Pulmonary lymph node (tissue), 1 donor: ENCODE results near the genes KCNK4, CCDC88B, MEN1 and CDC42BPG.

GRCh38 chr11:64239705-64240135 lies 1.2 kb upstream of the ENSG00000286264 start:
- PRO-cap = no peak

DNA sequence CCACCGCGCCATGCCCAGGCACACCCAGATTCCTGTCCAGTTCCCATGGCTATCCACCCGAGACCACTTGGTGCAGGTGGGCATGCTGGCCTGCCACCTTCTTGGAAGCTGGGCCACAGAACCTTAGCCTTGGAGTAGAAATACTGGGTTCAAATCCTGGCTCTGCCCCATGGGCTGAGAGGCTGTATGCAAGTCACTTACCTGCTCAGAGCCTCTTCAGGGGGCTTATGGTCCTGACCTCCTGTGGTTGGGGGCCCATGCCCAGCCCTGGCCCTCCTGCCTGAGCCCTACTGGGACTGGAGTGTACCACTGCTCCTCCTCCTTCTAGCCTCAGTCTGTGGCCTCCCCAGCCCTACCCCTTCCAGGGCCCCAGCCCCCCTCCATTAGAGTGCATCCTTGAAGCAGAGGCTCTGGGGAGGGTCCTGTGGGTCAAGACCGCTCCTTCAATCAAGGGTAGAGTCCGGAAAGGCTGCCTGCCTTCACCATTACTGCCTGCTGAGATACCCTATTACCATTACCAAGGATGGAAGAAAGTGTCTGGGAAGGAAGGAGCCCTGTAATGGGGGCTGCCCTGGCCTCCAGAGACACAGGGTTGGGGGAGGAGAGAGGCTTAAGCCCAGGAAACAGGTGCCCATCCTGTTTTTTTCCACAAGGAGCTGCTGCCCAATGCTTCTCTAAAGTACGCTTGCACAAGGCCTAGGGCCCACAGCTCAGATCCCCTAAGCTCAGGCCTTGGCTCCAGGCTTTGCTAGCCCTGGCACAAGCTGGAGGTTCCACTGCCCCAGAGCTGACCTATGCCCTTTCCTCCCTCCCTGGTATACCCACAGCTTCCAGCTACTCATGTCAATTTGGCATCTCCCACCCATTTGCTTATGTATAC lies 1.9 kb upstream of the PLCB3 start:
- PRO-cap = no peak

DNA sequence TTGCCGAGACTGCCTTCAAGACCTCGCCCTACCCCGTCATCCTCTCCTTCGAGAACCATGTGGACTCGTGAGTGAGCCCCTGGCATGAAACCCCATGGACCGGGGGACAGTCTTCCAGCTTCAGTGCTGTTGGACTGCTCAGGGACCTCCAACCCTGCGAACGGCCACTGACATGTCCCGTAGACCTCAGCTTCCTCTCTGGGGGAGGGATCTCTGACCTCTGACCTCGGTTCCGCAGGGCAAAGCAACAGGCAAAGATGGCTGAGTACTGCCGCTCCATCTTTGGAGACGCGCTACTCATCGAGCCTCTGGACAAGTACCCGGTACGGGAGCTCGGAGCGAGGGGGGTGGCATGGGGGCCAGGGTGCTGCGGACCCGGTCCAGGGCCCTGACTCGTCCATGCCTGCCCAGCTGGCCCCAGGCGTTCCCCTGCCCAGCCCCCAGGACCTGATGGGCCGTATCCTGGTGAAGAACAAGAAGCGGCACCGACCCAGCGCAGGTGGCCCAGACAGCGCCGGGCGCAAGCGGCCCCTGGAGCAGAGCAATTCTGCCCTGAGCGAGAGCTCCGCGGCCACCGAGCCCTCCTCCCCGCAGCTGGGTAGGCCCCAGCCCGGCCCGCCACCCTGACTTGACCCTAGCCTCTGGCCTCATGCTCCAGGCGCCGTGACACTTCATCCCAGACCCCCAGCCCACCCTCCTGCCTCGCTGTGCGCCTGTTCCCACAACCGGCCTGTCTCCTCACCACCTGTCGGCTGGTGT lies 7.5 kb downstream of the PLCB3 start:
- PRO-cap = no peak

DNA sequence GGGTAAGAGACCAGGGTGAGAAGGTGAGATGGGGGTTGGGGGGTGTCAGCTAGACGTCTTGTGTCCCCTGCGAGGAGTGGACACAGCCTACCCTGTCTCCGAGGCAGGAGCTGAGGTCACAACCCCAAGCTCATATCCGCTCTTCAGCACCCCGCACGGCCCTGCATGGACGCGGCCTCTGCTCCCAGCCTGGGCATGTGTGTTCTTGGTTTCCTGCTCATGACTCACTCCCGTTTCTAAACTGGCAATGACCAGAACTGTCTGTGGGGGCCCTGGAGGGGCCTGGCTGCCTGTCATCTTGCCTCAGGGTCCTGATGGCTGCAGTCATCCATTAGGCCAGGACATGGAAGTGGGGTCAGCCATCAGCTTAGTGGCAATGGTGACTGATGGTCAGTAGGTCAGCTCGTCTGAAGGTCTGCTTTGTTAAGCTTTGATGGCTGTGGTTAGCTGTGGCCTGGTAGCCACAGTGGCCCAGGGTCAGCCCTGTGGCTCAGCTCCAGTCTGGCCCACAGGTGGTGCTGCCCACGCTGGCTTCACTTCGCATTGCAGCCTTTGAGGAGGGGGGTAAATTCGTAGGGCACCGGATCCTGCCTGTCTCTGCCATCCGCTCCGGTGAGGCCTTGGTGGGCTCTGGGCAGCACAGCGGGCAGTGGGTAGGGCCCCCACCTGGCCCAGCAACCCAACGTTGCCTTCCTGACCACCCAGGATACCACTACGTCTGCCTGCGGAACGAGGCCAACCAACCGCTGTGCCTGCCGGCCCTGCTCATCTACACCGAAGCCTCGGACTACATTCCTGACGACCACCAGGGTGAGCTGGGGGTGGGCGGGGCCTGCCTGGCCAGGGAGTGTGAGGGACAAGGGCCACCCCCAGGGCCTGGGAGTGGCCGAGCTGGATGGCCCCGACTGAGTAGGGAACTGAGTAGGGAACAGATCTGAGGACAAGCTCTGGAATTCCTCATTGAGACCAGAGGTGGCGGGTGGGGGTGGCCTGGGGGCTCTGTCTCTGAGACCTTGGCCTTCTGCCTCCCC lies 12.0 kb downstream of the PLCB3 start:
- PRO-cap = no peak

DNA sequence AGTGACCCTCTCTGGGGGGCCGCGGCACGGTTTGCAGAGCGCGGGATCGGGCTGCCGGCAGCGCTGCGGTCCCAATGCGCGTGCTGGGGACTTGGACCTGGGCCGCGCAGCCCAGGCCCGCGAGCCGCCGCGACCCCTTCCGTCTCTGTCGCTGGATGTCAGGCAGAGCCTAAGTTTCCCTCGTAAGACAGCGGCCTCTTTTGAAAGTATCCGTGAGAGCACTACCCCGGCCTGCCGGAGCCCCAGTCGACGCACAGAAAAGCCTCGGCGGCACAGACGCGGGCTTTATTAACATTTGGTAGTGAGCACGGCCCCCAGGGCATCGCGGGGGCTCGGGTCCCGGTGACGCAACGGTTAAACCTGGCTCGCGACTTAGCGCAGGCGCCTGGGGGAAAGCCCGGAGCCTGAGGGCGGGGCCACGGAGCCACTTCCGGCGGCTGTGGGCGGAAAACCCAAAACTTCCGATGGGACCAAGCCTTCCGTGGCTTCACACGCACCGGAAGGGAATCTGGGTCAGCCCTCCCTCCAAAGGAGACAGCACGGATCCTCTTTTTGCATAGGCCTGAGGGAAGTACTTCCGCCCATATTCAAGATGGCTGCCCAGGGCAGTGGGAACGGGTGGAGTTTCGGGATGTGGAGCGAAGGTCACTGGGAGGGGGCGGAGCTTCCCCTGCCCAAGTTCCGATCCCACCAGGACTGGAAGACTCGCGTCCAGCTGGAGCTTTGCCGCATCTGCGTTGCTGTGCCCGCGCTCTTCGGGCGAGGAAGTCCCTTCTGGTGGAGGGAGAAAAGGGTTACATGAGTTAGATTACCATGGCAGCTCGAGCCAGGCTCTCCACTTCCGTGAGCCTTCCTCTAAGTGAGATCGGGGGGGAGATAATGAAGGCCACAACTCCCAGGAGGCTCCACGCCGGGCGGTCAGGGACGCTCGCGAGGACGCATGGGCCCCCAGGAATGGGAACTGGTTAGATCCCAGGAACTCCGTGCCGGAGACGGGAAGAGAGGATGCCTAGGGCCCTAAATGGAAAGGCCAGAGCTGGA lies 14.6 kb downstream of the BAD start:
- PRO-cap = unidirectional peak, minus-strand start at position 85 of the sequence; bidirectional peak, plus-strand start at position 102 of the sequence, minus-strand start at position 85 of the sequence; unidirectional peak, minus-strand start at position 150 of the sequence; bidirectional peak, plus-strand start at position 641 of the sequence, minus-strand start at position 362 of the sequence

- PRO-cap = no peak
These were observed 318 bp downstream of the BAD start for GRCh38 chr11:64284206-64284487.

GRCh38 chr11:64291064-64291416 lies at the start of gene KCNK4:
Gene KCNK4 (plus strand): TSS chr11:64291302.
- PRO-cap = no peak

DNA sequence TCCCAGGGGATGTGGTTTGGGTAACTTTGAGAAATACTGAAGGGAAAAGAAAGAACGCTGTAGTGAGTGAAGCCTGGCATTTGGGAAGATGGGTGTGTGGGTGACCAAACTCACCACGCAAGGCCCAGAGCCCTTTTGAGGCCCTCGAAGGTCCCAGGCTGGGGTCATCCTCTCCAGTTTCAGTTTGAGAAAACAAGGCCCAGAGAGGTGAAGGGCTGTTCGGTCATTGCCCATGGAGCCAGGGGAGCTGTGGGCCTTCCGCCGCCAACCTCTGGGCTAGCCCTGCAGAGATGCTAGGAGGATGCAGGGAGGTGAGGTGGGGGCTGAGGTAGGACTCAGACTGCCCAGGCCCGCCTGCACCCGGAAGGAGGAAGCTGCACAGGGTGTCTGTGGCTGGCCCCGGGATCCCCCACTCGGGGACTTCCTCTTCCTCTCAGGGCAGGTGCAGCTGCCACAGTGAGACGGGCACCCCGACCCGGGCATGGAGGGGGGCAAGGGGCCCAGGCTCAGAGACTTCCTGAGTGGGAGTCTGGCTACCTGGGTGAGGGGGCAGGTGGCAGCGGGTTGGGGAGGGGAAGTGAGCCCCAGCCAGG lies at the start of gene CCDC88B:
TSS of gene CCDC88B (plus strand) at position 419 of the 593 bp plus-strand sequence.
- PRO-cap = bidirectional peak, plus-strand start at position 419 of the sequence, minus-strand start at position 356 of the sequence; unidirectional peak, plus-strand start at position 419 of the sequence; unidirectional peak, plus-strand start at position 436 of the sequence

DNA sequence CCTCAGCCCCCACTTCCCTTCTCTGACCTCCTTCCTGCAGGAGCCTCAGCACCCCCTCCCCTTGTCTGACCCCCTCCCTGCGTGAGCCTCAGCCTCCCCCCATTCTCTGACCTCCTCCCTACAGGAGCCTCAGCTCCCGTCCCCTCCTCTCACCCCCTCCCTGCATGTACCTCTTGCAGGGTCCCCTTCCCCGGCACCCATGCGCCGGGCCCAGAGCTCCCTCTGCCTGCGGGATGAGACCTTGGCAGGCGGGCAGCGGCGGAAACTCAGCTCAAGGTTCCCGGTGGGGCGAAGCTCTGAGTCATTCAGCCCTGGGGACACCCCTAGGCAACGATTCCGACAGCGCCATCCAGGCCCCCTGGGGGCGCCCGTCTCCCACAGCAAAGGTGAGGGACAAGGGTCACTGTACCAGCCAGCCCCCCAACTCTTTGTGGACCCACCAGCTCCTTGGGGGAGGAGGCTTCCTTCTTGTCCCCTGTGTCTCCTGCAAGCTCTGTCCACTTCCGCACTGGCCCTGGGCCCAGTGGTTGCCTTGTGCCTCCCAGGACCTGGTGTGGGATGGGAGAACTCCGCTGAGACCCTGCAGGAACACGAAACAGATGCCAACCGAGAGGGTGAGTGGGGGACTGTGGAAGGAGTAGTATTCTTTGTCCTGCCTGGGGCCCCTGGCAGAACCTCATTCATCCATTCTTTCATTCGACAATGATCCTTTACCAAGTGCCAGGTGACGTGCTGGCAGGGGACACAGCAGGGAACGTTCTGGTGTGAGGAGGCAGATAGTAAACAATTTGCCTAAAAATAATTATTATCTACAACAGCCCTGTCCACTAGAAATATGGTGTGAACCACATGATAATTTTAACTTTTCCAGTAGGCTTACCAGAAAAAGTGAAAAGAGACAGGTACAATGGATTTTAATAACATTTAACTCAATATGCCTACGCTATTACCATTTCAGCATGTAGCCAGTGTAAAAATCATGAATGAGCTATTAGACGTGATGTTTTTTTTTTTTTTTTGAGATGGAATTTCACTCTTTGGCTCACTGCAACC lies 3.6 kb upstream of the RPS6KA4 start:
- PRO-cap = no peak

DNA sequence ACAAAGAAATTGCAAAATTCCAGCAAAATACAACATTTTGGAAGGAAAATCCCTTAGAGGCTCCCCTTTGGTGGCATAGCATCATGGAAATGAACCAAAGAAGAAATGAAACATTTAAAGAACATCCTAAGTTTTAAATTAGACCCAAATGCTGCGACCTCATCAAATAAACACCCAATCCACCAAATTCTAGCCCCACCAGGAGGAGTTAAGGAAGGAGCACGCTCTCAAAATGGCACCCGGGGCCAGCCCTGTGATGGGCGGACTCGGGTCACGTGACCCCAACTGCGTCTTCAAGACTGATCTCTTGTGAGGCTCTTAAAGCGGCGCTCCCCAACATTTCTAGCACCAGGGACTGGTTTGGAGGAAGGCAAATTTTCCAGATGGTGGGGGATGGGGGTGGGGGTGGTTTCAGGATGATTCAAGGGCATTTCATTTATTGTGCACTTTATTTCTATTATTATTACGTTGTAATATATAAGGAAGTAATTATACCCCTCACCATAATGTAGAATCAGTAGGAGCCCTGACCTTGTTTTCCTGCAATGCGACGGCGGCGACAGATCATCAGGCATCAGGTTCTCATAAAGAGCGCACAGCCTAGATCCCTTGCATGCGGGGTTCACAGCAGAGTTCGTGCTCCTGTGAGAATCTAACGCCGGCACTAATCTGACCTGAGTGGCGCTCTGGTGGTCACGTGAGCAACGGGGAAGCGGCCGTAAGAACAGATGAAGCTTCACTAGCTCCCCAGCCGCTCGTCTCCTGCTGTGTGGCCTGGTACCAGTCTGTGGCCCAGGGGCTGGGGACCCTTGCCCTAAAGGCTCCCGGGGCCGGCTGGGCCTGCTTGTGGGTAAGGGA lies 55.4 kb upstream of the SLC22A11 start:
- PRO-cap = no peak

DNA sequence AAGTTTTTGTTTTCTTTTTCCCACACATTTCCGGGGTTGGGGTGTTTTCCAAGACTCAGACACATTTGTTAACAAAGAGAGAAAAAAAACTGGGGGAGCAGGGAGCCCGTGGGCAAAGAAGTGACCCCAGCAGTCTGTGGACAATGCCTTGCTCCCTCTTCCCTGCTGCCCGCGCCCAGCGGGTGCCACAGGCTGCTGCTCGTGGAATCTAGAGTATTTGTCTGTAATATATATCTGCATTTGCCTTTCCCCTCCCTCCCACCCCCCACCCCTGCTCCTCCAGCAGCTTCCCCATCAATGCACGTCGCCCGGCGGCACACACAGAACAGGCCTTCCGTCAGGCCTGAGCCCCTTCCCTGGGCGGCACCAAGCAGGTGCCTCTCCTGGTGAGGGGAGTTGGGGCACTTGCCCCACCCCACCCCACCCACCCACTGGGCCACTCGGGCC lies 15.2 kb downstream of the SLC22A12 start:
- PRO-cap = no peak

DNA sequence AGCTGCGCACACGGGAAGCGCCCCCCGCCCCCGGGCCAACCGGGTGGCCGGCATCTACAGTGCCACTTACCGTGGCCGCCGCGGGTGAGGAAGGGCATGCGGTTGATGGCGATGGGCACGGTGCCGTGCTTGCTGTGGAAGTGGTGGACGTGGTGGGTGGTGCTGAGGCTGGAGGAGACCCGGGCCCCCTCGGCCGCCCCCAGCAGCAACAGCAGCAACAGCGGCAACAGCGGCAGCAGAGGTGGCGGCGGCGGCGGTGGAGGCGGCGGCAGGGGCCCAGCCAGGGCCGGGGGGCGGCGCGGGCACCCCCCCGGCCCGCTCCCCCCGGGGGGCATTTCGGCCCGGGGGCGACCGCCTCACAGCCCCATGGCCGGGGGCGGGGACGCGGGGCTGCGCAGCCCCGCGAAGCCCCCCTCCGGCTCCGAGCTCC lies 51.5 kb downstream of the SLC22A12 start:
- PRO-cap = no peak

DNA sequence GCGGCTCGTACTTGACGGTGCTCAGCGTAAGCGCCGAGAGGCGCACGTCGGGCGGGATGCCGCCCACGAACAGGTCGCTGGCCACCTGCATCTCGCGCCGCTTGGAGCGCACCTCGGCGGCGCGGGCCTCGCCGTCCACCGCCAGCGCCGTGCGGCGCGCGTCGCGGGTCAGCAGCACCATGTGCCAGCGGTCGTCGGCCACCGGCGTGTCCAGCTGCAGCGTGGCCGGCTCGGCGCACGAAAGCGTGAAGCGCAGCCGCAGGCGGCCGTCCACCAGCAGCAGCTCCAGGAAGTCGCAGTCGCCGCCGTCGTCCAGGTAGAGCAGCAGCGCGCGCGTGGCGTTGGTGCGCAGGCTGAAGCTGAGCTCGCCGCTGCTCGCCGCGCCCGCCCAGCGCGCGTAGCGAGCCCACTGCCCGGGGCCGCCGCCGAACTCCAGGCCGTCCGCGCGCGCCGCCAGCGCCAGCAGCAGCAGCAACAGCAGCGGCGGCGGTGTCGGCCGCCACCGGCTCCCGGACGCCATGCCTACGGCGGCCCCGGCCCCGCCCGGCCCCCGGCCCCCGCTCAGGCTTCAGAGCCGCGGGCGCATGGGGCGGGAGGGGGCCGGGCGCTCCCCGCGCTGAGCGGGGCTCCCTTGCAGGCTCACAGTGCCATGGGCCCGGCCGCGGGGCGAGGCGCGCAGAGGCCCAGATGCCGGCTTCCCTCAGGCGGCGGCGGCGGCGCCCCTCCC lies 9.7 kb downstream of the NRXN2 start:
- PRO-cap = unidirectional peak, plus-strand start at position 292 of the sequence

- PRO-cap = bidirectional peak, plus-strand start at chr11:64744740, minus-strand start at chr11:64744434; bidirectional peak, plus-strand start at chr11:64745342, minus-strand start at chr11:64745179
These were observed 1.0 kb upstream of the RASGRP2 start for GRCh38 chr11:64744676-64745695.

- PRO-cap = no peak
These were observed 1.6 kb downstream of the PYGM start for GRCh38 chr11:64758011-64758700.

DNA sequence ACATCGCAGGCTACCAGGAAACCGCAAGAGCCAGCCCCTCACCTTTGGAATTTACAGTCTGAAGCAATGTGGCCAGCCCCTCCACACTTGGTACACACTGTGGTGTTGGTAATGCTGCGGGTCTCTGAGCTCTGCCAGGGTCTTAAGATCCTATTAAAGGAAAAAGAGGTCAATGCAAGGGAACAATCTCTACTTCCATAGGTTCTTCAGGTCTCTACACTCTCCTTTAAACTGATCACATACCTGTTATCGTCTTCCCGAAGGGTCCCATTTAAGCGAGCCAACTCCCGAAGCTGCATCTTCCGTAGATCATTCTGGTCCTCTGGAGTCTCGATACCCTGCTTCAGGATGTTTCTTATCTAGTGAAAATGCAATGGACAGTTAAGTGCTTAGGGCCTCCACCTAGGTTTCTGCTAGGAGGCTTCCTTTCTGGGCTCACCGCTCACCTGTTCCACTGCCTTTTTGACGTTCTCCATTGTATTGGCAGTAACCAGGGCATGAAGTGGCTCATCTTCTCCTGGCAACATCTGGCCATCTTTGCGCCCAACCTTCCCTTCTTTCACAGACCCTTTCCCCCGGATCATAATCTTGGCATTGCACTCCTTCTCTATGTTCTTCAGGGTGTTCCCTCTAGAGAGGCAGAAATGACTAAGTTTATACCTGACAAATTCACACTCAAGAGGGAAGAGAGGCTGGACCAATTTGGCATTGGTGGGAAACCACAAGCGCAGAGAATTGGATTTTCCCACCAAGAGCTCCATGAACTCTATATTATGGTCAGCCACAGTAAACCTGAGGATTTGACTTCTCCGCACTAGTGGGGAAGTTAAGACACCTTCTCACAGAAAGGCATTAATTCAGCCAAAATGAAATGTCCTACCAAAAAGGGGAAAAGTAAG lies 9.1 kb downstream of the SF1 start:
- PRO-cap = no peak

GRCh38 chr11:64777287-64778253 lies 772 bp downstream of the SF1 start:
- PRO-cap = bidirectional peak, plus-strand start at chr11:64777827, minus-strand start at chr11:64777695

DNA sequence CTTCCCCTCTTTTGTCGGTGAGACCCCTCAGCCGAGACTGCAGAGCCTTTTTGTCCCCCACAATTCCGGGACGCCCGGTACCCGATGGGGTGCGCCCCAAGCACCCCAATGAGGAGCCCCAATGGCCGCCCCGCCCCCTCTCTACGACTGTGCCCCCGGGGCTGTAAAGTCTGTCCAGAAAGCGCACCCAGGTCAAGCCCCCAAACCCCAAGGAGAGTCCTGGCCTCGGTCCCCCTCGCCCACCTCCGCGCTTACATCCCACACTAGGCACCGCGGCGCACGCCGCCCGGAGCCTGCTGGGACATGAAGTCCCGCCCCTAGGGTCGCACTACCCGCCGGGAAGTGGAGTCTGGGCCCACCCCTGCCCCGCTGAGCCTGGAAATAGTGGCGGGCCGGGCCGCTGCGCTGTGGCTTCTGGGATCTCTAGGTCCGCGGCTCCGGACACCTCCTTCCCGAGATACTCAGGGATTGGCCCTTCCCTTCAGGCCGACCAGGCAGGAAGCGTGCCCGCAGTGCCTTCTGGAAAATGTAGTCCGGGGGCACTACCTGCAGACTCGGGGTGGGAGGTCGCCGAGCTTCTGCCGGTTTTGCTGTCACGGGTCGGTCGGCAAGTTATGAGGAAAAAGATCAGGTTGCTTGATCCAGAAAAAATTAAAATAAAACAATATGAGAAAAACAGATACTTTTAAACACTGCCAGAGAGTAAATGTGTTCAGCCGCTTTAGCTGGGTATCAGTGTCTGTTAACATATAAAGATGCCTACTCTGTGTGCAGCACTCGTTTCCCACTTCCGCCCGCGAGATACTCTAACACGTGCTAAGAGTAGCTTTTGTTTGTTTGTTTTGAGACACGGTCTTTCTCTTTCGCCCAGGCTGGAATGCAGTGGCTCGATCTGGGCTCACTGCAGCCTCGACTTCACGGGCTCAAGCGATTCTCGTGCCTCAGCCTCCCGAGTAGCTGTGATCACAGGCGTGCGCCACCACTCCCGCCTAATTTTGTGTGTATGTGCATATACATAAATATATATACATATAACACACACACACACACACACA lies at the start of gene MEN1:
TSS of gene MEN1 (minus strand) at position 281 of the 1,055 bp plus-strand sequence.
- PRO-cap = bidirectional peak, plus-strand start at position 378 of the sequence, minus-strand start at position 288 of the sequence; bidirectional peak, plus-strand start at position 524 of the sequence, minus-strand start at position 416 of the sequence

GRCh38 chr11:64843953-64845368 lies at the start of gene CDC42BPG:
Gene CDC42BPG (minus strand): TSS chr11:64844653.
- PRO-cap = bidirectional peak, plus-strand start at chr11:64844857, minus-strand start at chr11:64844688

GRCh38 chr11:64852539-64853473 lies 8.4 kb upstream of the CDC42BPG start:
- PRO-cap = no peak